Ascending aorta (tissue), 1 donor: ENCODE measurements around the genes PLAAT1 and OPA1.

DNA sequence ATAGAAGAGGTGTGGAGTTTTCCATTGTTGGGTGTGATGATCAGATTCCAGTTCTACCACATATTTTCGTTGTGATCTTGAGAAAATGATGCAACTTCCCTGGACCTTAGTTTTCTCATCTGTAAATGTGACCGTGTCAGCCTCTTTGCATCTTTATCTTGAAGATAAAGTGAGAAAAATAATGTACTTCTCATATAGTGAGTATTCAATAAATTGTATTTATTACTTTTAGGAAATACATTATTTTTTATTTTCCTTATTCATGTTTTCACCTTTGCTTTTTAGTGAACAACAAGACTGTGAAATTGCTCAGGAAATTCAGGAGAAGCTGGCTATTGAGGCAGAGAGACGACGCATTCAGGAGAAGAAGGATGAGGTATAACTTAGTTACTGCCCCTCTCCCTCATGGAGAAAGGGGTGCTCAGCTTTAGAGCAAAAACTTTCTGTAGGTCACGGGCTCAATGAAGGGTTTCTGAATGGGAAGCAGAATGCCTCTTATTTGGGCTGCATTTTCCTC, 30.5 kb upstream of the UTS2B start:
- PRO-cap: no peak

DNA sequence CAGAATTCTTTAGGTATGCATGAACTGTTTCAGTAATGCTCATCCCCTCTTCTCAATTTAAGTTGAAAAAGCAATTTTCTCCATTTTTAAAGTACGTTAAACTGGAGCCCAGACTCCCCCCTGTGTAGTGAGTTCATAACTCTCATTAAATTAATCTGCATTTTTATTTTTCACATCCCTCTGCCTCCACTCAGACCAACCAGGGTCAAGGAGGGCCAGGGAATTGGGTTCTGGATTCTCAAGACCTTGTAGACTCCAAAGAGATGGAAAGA, 44.5 kb upstream of the UTS2B start:
- PRO-cap: no peak

DNA sequence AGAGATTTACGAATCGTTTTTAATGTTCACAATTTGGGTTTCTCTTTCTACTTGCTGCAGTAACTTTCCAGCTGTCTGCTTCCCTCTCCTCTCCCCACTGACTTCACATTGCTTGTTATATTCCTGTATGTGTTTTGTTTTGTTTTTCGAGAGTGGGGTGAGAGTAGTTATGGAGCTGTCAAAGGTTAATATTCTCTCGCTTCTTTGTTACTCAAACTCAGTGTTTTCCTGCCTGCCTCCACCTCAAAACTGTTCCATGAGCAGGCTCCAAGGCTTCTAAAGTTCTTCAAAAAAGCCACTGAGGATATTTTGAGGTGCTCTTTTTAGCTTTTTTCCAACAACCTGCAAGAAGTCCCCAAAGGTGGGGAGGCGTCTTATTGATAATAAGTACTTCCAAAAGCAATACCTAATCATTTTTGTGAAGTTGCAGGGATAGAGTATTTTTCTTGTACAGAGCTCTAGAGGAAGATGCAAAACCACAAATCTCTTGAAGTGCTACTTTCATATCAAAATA, 592 bp upstream of the FGF12 start:
- PRO-cap: no peak

- PRO-cap: no peak
These were observed 30.5 kb downstream of the MB21D2 start for GRCh38 chr3:192887012-192887629.

DNA sequence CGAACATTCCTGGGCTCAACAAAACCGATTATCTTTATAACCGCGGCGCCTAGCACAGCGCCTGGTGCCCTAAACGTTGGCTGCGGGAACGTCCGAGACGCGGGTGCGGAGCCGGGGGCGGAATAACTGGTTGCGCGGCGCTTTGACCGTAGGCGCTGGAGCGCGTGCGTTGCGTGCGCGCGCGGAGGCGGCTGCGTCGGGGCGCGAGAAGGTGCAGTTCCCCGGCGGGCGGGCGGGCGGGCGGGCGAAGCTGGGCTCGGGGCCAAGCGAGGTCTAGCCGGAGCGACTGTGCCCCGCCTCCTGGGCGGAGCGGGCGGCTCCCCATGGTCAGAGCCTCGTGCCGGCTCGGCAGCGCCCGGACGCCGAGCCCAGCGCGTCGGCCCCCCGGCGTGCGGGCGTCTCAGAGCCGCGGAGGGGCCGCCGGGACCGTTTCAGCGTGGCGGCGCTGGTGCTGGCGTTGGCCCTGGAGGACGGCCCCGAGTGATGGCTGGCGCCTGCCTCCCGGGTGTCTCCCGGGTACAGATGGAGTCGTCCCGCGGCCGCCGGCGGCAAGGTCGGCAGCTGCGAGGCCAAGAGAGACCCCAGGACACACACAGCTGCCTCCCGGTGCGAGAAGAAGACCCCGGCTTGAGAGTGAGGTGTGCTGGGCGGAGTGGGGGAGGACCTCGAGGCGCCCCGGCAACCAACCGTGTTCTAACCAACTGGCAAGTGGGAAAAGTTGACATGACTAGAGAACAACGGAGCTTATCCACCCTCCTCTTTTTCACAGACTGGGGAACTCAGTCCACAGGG, at the start of gene PLAAT1:
Gene PLAAT1, plus strand, starts transcription at position 327 of the 792 bp plus-strand sequence.
- PRO-cap: no peak

GRCh38 chr3:193592587-193593801, at the start of gene OPA1:
OPA1 (plus strand) TSS chr3:193593208.
- PRO-cap: bidirectional peak, plus-strand start at chr3:193593218, minus-strand start at chr3:193593014

DNA sequence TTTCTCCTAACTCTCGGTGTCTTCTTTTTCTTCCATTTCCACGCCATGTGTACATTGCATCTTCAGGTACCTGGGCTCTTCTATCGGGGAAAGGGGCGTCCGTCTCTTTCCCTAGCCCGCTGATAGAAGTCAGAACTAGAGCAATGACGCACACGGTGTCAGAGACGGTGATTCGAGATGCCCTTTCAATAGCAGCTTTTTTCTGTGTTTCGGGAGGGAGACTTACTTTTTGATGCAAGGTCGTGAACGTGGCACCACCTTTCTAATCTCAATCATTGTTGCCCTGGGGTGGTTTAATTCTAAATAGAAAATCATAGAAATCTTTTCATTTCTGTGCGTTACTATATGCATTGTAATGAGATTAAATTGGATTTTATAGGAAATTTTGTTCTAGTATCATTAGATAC, 797 bp downstream of the OPA1 start:
- PRO-cap: no peak

GRCh38 chr3:193710590-193711365, 117.8 kb downstream of the OPA1 start:
- PRO-cap: no peak

DNA sequence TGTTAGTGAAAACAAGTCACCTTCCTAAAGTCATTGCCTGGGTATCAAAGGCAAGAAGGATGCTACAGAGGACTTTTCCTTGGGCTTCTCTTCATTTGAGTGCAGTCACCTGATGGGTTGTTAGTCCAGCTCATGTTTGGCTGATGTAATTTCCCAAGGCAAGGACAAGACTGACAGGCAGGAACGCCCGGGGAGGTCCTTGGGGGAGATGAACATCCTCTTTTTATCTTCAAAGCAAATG, 201.1 kb downstream of the OPA1 start:
- PRO-cap: no peak

GRCh38 chr3:193895180-193895483, 240.8 kb upstream of the HES1 start:
- PRO-cap: no peak

DNA sequence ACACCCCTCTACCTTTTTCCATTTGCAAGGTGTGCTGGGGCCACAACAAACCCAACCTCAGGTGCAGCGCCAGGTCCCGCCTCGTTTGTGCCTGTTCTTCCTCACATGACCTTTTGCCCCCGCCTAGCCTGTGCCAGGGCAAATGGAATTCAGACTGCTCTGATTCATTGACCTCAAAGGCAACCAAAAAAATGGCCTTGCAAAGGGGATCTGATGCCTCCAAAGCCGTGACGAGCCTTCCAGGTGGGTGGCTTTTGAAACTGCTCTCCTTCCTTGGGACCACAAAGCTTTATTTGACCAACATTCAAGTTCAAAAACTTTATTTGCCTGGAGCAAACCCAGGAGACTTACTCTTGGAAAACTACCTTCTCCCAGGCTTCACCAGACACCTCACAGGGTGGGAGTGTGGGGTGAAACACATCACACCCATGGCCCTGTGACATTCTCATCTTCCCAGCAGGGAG, 104.0 kb upstream of the HES1 start:
- PRO-cap: no peak

GRCh38 chr3:194101912-194102883, 33.8 kb upstream of the HES1 start:
- PRO-cap: no peak

DNA sequence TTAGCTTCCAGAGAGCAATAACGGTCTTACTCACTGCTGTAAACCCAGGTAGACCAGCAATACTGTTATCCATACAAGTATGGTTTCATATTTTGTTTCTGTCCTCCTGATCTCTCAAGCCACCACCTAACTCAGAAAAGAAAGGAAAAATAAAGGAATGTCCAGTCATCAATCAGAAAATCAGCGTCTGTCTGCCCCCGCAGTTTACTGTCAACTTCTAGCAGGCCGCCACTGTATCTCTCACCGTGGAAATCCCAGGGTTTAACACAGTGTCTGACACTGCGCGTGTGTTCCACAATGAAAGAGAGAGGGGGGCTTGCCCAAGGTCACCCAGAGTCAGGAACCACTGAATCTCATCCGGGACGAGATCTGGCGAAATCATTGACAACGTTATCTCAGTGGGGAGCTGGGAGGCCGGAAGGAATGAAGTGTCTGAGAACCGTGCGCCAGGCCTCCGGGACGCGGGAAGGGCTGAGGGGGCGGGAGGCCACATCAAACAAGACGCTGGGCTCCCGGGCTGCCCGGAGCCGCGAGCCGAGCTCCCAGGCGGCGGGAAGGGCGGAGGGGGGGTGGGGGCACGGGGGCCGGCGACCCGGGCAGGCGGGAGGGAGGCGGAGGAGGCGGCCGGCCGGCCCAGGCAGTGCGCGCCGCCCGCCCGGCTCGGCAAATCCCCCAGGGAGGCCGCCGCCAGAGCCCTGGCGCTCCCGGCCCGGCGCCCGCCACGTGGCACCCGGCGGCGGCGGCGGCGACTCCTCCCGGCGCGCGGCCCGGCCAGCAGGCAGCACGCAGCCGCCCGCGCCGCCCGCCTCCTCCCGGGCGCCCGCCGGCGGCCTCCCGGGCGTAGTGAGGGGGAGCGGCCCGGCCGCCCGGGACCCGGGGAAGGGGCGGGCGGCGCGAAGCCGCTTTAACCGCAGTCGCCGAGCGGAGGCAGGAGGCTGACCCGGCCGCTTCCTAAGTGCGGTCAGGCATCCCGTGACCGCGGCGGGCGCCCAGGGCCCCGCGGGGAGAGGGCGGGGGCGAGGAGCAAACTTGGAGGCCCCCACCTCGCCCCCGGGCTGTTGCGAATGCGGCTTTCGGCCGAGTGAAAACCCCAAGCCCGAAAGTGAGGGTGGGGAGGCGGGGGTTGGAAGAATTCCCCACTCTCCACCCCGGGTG, 2.0 kb upstream of the HES1 start:
- PRO-cap: bidirectional peak, plus-strand start at position 729 of the sequence, minus-strand start at position 670 of the sequence; unidirectional peak, minus-strand start at position 808 of the sequence; unidirectional peak, minus-strand start at position 1,060 of the sequence

DNA sequence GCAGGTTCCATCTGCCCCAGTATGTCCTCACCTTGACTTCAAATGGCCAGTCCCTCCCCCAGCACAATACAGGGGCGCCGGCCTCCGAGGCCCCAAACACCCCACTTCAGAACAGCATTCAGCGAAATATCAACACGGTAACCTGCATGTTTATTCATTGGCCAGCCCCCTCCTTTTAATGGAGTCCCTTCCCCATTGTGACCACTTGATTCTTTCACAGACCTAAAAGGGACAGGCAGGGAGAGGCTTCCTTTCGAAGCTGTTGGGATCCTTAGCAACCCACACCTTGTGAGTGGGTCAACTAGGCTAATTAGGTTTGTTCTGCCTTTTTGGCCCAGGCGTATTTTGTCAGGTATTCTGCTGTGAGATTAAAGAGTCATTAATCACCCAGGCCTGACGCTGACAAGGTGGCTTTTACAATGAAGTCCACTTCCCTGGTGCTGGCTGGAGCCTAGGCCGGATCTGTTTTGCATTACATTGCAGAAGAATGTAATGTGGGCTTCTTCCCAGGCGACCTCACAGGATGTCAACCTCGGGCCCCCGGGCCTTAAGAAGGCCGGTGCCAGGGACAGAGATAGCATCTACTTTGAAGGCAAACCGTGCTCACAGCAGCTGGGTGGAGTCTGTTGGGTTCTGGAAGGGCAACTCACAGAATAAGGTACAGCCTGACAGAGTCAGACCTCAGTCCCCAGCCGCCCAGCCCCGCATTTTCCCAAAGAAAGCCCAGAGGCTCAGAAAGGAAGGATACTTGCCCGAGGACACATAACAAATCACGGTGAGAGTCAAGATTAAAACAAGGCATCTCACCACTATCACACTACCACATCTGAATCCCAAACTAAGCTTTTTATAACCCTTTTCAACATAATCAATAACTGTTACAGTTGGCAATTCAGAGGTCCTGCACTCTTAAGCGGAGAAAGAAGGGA, 76.9 kb downstream of the HES1 start:
- PRO-cap: no peak

DNA sequence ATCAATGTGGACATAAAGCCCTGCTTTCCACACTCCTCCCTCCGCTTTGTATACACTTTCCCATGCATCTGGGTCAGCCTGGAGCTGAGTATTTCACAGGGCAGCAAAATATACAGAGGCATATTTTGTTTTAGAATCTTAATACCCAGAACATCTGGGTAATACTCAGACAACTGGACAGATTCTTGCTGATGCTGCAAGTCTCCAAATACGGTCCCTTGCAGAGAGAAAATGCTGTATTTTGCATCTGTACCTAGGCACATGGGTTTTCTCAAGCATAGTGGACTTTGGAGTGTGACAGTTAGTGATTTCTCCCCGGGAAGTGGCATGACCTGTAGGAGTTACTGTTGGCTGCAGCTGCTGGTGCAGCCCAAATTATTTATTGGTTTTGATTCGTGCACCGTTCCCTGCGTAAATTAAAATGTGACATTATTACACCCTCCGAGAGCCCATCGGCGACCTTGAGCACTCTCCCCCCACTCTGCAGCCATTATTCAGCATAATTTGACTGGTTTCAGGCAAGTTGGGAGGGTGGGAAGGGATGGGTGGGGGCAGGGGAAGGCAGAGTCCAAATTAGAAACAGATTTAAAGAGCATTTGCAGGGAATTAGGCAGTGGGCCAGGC, 100.9 kb downstream of the CPN2 start:
- PRO-cap: no peak

- PRO-cap: no peak
These were observed 38.4 kb downstream of the CPN2 start for GRCh38 chr3:194312505-194313387.

DNA sequence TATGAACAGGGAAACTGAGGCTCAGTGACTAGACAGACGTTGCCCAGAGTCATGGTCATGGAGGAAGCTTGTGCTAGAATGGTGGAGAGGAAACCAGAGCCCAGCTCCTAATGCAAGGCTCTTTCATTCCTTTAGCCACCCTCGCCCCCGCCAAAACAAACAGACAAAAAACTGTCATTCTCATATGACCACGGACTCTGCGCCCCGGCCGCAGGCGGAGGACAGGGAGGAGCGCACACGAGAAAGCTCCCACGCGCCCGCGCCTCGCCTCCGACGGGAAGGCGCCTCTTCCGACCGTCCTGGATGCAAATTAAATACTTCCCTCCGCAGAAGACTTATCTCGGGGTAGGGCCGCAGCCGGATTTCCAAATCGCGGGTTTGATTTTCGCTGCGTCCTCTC, 519 bp upstream of the ATP13A3 start:
- PRO-cap: unidirectional peak, plus-strand start at position 213 of the sequence

- PRO-cap: no peak
These were observed 72.0 kb downstream of the TMEM44 start for GRCh38 chr3:194561131-194561681.

DNA sequence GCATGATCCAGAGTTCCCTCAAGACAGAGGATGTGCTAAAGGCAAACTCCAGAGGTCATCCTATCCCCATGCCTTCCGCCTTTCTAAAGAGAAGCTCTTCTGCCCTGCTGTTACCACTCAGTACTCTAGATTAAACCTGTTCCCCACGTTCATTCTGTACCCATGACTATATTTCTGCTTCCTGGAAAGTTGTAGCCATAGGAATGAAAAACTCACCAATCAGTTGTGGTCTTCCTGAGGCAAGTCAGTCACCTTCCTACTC, 46.5 kb downstream of the TMEM44 start:
- PRO-cap: no peak

DNA sequence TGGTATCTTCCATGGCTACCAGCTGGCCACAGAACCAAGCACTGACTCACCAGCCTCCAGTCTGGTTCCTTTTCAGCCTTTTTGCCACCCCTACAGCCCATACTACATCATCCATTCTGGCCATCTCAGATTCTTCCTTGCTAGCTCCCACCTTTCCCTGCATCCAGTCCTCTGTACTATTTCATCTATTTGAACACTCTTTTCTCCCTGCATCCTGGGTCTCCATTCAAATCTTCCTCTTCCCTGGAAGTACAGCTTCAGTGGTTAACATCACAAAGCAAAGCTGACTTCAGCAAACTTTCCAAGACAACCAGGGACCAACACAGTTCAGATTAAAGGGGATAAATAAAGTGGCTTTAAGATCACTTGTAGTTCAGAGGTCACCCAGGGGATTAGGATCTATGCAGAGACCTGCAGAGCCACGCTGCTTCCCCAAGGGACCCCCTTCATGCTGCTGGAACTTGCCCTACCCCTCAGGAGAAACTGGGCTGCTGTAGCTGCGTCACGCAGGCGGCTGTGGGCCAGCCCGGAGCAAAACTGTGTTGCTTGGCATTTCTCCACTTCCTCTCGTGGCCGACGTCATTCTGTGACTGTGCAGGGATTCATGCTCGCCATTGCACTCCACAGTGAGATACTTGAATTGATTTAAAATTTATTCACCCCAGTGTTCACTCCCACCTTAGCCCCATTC, 46.0 kb downstream of the TMEM44 start:
- PRO-cap: unidirectional peak, minus-strand start at position 485 of the sequence